Mesenchymal stem cell of adipose (primary cell): ENCODE measurements around the genes ARMC2 and MICAL1.

GRCh38 chr6:108590666-108591904 lies 30.4 kb downstream of the FOXO3 start:
- CAGE, long polyA plus RNA = no peak

GRCh38 chr6:108595976-108596512 lies 35.3 kb downstream of the FOXO3 start:
- CAGE, long polyA plus RNA = no peak

DNA sequence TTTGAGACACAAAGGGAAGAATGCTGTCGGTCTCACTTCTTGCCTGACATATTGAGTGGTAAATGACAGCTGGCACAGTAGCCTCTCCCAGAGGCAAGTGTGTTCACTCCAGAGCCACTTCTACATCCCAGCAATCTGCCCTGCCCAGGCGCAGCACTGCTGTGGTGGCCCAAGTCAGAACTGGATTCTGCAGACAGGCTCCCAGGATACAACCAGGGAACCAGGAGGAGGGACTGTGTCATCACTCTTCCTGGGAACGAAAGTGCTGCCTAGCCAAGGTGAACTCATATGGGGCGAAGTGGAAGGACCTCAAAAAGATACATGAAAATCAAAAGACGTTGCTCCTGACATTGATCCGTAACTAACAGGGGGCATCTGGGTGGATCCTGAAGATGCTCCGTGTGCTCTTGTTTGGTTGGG lies 103.2 kb upstream of the ARMC2 start:
- CAGE, long polyA plus RNA = no peak

- CAGE, long polyA plus RNA = no peak
Observed at GRCh38 chr6:108847897-108849106, at the start of gene ARMC2. Gene ARMC2 (plus strand): TSS chr6:108848422.

DNA sequence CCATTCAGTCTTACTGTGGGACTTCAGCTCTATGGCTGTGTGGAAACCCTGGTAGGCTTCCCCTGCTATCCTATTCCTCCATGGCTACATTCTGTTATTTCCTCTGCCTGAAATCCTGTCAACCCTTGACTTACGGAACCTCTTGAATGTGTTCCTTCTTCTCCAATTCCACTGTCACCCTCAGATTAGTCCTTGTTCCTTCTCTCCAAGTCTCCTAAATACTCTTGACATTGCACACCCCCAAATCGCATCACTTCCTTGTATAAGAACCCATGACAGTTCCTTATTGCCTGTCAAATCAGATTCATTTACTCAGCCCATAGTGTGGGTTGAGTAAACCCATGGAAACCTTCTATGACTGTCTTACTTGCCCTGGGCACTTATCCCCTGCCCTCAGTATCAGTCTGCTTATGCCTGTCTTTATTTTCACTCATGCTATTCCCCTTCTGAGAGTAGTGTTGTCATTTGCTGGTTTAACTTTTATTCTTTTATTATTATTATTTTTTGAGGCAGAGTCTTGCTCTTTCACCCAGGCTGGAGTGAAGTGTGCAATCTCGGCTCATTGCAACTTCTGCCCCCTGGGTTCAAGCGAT lies 40.5 kb downstream of the ARMC2 start:
- CAGE, long polyA plus RNA = no peak

- CAGE, long polyA plus RNA = no peak
Observed at GRCh38 chr6:108904334-108905642, 56.6 kb downstream of the ARMC2 start.

GRCh38 chr6:109059532-109060350 lies 34.9 kb downstream of the SESN1 start:
- CAGE, long polyA plus RNA = no peak

- CAGE, long polyA plus RNA = no peak
Observed at GRCh38 chr6:109239630-109240258, 142.5 kb downstream of the CD164 start.

- CAGE, long polyA plus RNA = no peak
Observed at GRCh38 chr6:109325602-109326131, 56.6 kb downstream of the CD164 start.

- CAGE, long polyA plus RNA = no peak
Observed at GRCh38 chr6:109351450-109352287, 30.6 kb downstream of the CD164 start.

GRCh38 chr6:109378259-109378706 lies 4.0 kb downstream of the CD164 start:
- CAGE, long polyA plus RNA = no peak

DNA sequence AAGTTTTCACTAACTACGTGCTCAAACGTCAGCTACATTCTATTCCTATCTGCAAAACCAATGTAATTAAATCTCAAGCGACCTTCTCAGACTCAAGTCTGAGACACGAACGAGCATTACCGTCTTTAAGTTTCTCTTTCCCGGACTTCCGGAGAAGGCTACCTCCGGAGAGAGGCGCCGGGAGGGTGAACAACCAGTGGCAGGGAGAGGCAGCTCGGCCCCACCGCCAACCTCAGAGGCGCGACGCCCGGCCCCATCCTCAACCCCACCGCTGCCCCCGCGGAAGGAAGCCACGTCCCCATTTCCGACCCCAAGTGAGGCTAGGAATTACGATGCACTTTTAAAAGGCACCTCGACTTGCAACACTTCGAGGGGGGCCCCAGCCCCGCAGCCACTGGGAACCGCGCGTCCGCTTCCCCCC lies 667 bp downstream of the CD164 start:
- CAGE, long polyA plus RNA = no peak

GRCh38 chr6:109382698-109382935 lies 350 bp upstream of the CD164 start:
- CAGE, long polyA plus RNA = no peak

- CAGE, long polyA plus RNA = no peak
Observed at GRCh38 chr6:109428919-109429398, 11.5 kb downstream of the PPIL6 start.

DNA sequence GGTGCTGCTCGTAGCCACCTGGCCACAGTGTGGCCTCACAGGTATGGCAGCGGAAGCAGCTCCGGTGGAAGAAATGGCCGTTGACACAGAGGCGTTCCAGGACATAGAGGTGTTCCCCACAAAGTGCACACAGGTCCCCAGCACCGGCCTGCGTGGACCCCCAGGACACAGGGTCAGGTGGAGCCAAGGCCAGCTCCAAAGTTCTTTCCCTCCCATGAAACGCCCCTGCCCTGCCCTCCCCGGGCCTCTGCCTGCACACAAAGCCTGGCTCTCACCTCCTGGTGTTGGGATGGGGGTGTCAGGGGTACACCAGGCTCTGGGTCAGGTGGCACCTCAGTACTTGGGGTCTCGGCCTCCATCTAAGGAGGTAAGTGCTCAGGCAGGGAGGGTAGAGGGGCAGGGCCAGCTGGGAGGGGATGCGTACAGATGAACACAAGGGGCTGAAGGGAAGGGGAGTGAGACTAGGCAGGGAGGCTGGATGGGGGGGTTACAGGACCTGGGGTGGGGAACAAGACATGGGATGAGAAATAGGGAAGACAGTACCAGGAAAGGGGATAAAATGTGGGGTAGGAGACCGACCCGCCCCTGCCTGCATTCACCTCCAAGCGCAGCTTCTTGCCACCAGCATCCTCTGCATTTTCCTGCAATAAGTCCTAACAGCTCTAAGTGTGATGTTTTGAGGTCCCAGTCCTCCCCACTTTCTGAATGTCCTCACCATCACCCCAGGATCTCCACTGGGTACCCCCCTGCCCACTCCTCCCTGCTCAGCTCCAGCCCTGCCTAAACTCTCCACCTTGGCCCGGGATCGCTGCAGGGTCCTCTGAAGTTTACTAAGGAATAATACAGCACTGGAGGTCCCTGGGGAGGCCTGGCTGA lies 6.8 kb downstream of the SMPD2 start:
- CAGE, long polyA plus RNA = no peak

- CAGE, long polyA plus RNA = no peak
Observed at GRCh38 chr6:109455517-109456147, at the start of gene MICAL1. Gene MICAL1 (minus strand): TSS chr6:109455772.

GRCh38 chr6:109482742-109483052 lies 322 bp downstream of the ZBTB24 start:
- CAGE, long polyA plus RNA = no peak

GRCh38 chr6:109491223-109491954 lies 8.4 kb upstream of the ZBTB24 start:
- CAGE, long polyA plus RNA = no peak

GRCh38 chr6:109746820-109747545 lies 55.9 kb downstream of the FIG4 start:
- CAGE, long polyA plus RNA = no peak

GRCh38 chr6:110182433-110182840 lies 2.2 kb downstream of the CDC40 start:
- CAGE, long polyA plus RNA = no peak